Skeletal muscle cell (primary cell): Measurements from ENCODE around the gene KCNK17.

DNA sequence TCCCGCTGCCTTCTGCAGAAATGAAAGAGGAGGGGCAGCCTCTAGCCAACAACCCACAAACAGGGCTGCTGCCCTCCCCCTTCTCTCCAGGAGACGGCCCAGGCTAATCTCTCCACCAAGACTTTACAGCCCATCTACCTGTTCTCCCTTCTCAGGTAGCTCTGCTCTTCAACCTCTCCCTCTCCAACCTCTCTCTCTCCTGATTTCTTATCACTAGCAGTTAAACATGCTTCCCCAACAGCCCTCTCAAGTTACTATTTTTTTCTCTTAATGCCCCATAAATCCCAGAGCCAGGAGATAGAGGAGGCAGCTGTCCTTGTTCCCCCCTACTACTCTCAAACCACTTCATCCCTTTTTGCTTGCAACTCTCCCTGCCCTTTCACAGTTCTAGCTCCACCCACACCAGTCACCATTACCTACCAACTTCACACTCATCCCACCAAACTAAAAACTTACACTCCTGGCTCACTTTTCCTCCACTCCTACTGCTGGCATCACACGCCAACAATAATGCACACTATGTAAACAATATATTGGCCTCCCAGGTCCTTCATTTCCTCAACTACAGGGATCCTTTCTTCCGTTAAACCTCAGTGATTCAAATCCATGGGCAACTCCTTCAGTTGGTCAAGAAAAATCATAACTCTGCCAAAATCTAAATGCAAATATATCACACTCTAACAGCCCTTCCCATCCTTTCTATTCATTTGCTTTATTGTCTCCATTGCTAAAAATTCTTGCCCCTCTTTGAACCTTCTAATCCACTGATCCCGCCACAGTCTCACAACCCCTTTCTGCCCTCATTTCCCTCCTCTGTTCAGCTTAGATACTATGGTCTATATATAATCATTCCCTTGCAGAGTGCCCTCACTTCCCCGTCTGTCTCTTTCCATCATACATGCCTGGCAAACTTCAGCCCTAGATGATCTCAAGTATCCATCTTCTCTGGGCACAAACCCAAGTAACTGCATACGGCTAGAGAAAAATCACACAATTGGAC lies 136.2 kb downstream of the BTBD9 start:
- RRBS, result no CpG with 5 or more reads among the region's 7 CpGs

DNA sequence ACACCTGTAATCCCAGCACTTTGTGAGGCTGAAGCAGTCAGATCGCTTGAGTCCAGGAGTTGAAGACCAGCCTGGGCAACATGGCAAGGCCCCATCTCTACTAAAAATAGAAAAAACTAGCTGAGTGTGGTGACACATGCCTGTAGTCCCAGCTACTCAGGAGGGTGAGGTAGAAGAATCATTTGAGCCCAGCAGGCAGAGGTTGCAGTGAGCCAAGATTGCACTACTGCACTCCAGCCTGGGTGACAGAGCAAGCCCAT lies 68.1 kb downstream of the BTBD9 start:
- RRBS, result no CpG with 5 or more reads among the region's 1 CpG

DNA sequence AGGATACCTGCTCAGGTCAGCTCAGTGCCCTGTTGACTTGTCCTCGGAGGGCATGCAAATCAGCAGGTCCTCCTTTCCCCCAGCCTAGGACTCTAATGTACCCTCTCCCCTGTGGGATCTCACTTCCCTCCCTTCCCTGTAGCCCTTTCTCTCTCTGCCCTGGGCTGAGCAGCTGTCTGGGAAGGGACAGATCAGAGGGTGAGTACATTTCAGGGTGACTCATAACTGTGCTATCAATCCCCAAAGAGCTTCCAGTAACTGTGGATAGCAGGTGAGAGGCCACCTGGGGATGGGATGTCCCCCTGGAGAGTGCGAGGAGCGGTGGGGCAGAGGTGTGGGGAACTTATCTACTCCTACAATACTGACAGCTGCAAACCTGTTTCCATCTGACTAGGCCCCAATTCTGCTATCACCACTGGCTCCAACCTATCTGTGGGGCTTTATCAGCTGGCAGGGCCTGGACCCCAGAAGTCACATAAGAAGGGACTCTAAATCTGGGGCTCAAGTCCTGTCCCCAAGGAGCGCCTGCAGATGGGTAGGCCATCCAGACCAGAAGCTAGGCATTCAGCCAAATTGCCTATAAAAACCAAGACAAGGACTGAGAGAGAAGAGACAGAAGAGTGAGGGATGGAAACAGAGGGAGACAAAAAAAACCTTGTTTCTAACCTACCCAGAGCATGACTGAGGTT lies 32.6 kb downstream of the KCNK5 start:
- RRBS, result no CpG with 5 or more reads among the region's 4 CpGs

DNA sequence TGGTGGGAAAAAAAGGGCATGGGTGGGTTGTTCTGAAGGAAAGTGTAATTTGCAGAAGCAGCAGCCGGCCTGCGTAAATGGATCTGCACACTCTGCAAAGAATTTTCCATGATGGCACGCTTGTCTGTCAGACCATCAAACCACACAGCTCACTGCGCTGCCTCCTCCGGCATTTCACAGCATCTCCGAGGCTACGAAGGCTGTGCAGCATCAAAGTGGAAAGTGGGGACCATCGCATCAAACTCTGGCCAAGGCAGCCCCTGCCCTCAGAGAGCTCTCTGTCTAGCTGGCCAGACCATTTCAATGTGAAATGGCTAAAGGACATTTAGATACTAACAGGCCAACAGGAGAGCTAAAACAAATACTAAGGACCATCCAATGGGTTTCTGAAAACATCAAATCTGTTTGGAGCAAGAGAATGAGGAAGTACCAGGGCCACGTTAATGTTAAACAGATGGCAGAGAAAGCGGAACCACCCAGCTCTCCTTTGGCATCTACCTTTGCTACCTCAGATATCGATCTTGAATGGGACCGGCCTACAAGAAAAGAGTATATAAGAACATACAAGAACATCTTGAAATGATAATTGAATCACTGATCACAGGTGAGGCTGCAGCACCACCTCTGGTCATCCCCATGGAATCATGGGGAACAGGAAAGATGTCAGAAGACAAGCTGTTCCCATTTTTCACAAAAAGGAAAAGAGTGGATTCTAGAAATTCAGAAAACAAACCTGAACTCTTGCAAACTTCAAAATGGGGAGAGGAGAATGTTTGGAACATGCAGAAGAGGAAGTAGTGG lies 31.8 kb downstream of the KCNK5 start:
- RRBS, result no CpG with 5 or more reads among the region's 12 CpGs

- RRBS, result no CpG with 5 or more reads among the region's 9 CpGs
These were observed 14.6 kb upstream of the KCNK5 start for GRCh38 chr6:39243859-39244225.

DNA sequence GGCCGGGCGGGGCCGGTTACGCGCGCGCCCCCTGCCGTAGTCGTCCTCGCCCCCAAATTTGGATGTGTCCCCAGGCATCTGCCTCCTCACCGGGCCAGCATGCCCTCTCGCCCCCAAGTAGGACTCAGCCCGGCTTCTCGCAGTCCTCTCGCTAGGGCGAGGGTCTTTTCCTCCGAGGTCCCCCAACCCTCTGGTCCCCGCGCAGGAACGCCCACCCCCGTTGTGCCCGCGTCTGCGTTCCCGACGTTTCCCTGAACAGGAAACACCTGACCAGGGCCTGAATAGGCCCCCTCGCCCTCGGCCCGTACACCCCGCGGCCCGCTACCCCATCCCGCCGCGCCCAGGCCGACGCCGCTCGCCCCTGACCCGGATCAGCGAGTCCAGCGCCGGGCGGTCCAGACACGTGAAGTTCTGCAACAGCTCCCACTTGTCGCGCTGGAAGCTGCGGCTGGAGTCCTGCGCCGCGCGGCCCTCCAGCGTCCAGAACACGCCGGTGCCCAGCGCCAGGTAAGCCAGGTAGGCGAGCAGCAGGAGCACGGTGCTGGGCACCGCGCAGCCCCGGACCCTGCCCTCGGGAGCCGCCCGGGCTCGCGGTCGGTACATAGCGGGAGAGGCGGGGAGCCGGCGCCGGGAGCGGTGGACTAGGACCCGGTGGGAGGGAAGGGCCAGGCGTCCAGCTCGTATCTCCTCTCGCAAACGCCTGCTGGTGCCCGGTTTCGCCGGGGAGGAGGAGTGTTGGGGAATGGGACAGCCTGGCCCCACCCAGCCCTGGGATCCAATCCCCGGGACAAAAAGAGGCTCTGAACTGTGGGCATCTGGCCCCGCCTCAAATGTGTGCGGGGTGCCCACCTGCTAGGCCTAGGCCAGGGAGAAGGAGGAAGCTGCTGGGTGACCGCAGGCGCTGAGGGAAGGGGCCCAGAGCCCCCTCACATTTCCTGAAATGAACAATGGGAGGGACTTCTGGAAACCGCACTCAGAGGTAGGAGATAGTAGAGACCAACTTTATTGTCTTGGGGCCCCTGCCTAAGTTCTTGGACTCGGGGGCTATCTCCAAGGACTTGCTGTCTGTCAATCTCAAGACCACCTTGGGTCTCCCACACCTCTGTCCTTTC lies at the start of gene KCNK17:
TSS of gene KCNK17 (minus strand) at position 702 of the 1,112 bp plus-strand sequence.
- RRBS, result 1% methylated on average over 20 of the region's 88 CpGs

DNA sequence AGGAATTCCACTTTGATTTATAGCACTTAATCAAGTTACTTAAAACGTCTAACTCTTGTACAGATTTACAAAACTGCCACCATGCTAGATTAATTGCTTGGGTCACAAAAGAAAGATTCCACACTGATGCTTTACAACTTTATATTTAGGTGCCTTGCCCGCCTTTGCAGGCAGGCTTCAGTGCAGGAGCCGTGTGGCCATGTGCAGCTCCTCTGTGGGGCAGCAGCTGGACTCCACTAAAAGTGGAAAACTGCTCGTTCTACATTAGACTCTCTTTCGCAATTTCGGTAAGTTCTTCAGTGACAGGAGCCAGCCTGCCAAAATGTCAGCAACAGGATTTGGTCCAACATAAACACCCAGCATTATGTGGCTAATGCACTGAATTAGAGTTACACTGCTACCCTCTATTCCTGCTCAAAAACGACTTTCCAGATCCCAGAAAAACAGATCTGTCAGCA lies 174.4 kb upstream of the KCNK16 start:
- RRBS, result no CpG with 5 or more reads among the region's 7 CpGs

- RRBS, result no CpG with 5 or more reads among the region's 5 CpGs
These were observed 64.0 kb downstream of the MOCS1 start for GRCh38 chr6:39870303-39870570.

DNA sequence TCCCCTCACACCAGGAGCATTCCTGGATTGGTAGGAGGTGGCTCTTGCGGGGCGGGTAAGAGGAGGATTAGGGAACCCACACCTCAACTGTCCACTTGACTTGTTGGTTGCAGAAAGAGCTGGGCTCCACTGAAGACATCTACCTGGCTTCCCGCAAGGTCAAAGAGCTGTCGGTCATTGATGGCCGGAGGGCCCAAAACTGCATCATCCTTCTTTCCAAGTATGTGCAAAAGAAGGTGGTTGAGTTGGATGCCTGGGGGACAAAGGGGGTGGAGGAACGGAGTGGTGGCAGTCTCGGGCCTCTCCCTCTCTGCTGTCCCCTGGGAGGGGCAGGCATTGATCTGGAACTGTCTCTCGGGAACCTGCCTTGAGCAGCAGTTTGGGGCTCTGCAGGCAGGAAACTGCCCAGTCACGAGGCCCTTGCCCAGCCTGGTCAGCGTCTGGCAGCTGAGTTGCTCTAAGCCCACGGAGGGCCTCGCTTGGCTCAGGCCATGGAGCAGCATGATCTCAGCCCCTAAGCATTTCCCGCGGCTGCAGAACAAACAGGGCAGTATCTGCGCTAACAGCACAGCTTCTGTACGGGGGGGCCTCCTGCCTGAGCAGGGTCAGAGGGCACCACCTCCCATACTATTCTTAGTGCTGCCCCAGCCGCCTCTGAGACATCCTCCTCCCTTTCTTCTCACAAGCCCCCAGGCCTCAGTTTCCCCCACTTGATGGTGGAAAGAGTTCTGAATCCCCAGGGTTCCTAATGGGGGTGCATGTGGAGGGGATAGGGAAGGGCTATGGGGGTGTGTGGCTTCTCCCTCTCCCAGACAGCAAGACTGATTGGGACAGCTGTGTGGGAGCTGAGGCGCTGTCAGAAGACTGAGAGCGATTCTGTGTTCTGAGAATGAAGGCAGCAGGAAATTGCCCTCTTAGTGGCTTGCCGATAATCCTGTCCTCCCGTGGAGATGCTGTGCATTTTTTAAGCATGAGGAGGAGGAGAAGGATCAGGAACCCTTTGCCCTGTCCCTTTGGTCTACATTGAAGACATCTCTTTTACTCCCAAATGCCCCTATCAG lies 46.6 kb downstream of the MOCS1 start:
- RRBS, result no CpG with 5 or more reads among the region's 21 CpGs

DNA sequence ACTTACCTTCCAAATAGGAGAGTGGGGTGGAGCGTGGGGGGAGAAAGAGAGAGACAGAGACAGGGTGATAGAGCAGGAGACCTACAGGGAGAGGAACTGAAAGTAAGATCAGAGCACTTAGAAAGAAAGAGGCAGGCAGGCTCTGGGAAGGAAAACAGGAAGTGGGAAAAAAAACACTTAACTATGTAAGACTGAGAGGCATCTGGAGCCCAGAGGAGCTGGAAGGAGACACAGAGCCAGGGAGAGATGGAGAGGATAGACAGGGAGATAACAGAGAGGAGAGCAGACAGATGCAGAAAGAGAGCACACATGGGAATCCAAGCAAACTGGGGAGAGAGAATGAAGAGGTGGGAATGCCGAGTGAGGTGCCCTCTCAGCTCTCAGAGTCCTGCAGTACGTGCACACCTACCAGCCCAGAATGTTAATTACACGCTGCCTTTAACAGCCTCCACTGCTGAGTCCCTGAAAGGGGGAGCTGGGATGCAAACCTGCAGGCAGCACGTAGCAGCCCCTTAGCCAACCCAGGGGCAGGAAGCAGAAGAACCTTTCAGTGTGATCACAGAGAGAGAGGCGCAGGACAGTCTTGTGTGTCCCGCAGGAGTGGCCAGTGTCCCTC lies 132.6 kb upstream of the LRFN2 start:
- RRBS, result no CpG with 5 or more reads among the region's 7 CpGs

GRCh38 chr6:41041157-41041594 lies 1.1 kb upstream of the TSPO2 start:
- RRBS, result no CpG with 5 or more reads among the region's 2 CpGs

- RRBS, result no CpG with 5 or more reads among the region's 2 CpGs
These were observed 7.1 kb downstream of the APOBEC2 start for GRCh38 chr6:41060129-41060539.

- RRBS, result no CpG with 5 or more reads among the region's 3 CpGs
These were observed 6.5 kb downstream of the OARD1 start for GRCh38 chr6:41065400-41066219.

- RRBS, result no CpG with 5 or more reads among the region's 4 CpGs
These were observed 20.0 kb downstream of the NFYA start for GRCh38 chr6:41092708-41093158.

DNA sequence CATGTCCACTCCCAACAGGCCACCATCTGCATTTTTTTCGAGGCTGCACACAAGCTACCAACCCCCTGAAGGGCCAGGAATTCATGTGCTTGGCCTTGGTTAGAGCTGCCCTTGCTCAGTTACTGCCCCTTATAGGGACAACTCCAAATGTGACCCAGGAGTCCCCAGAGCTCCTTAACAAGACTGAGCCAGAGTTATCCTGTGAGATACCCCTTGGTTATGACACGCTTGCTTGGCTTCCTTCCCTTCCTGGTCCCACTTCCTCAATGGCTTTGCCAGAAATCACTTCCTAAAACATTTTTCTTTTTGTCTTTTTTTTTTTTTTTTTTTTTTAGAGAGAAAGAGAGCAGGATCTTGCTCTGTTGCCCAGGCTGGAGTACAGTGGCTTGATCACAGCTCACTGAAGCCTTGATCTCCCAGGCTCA lies 8.9 kb downstream of the TREM1 start:
- RRBS, result no CpG with 5 or more reads among the region's 2 CpGs

- RRBS, result no CpG with 5 or more reads among the region's 5 CpGs
These were observed 16.1 kb upstream of the TREM1 start for GRCh38 chr6:41302564-41303036.

- RRBS, result no CpG with 5 or more reads among the region's 20 CpGs
These were observed 33.5 kb downstream of the NCR2 start for GRCh38 chr6:41368865-41369341.